Duodenum (tissue), 1 donor: Measurements from ENCODE around the genes ZBED4 and MLC1.

- PRO-cap = no peak
Measured at GRCh38 chr22:49823014-49823656, 4.5 kb downstream of the BRD1 start.

DNA sequence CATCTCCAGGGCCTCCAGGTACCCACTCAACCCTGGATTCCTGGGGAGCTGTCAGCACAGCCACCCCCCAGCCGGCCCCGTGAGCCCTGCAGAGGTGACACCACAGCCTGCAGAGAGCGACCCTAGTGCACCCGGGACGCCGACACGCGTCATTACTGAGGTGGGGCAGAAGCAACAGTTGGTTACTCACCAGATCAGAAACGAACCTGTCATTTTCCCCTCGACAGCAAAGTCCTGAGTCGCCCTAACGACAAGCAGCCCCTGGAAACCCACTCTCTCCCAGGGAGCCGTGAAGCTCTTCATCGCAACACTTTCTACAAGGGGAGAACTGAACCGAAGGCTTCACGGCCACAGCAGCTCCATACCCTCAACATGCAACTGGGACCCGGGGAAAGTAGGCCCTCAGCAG, 1.7 kb downstream of the BRD1 start:
- PRO-cap = unidirectional peak, plus-strand start at position 212 of the sequence

DNA sequence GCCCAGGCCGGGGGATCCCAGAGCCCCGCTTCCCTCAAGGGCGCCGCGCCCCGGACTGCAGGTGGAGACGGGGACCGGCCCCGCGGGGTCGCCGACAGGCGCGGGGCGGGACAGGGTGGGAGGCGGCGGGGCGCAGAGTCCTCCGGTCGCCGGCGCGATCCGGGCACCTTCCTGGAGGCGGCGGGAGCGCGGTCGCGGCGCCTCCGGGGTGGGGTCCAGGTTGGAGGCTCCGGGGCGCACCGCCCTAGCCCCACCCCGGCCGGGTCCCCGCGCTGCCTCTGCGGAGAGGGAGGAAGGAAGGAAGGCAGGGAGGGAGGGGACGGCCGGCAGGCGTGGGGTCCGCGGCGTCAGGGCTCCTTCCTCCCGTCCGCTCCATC, 4.4 kb upstream of the ZBED4 start:
- PRO-cap = no peak

DNA sequence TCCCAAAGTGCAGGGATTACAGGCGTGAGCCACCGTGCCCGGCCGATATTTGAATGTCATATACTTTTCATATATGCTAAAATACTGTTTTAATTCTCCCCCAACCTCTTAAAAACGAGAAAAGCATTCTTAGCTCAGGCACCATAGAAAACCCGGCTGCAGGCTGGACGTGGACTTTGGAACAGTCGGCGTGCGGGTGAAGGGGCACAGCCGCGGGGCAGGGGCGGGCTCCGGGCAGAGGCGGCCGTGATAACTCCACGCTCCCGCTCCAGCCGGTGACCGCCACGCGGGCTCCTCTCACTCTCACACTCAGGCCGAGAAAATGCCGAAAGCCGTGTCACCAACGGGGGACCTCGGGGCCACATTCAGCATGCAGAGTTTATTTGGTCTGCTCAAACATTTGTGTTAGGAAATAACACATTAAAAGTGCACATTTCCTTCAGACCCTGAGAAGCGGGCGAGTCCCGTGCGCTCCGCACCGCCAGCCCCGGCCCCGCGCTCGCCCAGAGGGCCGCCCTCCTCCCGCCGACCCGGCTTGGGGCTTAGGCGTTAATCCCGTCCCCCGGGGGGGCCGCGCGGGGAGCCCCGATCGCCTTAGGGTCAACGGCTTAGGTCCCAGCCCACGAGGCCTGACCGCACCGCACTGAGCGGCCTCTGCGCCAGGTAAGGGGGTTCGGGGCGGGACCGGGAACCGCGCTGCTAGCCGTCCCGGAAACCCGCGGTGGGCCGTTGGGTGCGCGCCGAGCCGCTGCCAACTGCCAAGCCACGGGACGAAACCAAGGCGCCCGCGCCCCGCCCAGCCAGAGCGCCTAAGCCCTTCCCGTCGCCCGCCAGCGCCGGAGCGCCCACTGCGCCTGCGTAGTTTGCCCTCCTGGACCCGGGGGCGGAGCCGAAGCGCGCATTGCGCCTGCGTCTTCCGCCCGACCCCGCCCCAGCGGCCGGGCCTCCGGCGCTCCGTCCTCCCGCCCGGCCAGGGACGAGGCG, 595 bp upstream of the ZBED4 start:
- PRO-cap = bidirectional peak, plus-strand start at position 237 of the sequence, minus-strand start at position 178 of the sequence; unidirectional peak, minus-strand start at position 645 of the sequence; bidirectional peak, plus-strand start outside the sequence, minus-strand start at position 849 of the sequence

DNA sequence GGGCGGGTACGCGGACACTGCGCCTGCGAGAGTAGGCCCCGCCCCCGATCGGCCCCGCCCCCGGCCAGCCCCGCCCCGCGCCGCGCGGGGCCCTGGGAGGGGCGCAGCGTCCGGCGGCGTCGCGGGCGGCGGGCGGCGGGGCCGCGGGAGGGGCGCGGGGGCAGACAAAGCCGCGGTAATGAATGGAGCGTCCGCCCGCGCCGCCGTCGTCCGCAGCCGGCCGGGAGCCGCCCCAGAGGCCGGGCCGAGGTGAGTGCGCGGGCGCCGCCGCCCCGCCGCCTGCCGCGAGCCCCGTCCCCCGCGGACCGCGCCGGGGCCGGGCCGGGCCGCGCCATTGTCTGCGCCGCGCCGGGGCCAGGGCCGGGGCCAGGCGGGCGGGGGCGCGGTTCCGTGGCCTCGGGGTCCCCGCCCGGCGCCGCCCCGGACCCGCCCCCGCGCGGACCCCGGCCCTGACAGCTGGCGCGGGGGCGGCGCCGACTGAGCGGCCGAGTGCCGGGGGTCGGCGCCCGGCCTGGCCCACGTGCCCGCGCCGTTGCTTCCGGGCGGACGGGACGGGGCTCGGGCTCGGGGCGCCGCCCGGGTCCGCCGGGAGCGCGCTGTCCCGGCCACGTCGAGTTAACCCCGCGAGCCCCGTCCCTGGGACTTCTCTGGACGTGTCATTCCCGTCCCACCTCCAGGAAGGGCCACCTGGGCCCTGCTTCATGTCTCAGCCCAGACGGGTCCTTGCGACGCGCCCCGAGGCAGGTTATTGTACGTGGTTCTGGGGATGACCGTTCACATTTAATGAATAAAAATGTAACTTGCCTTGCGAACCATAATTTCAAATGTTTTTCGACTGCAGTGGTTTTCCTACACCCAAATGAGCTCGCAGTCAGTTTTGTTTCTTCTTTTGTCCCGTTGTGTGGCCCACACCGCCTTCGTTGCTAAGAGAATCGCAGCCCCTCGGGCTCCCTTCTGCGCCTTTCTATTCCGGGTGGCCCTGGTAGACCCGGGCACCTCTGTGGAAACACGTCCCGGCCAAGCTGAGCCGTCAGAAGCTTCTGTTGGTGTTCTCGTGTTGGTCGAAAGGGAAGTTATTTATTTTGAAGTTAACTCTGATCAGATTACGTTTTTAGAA, at the start of gene ZBED4:
ZBED4 (plus strand) TSS at position 104 of the 1,117 bp plus-strand sequence.
- PRO-cap = bidirectional peak, plus-strand start at position 167 of the sequence, minus-strand start outside the sequence

GRCh38 chr22:49921592-49921945, 3.1 kb downstream of the CRELD2 start:
- PRO-cap = no peak

GRCh38 chr22:49933849-49934909, 15.7 kb downstream of the CRELD2 start:
- PRO-cap = unidirectional peak, plus-strand start at chr22:49934844

DNA sequence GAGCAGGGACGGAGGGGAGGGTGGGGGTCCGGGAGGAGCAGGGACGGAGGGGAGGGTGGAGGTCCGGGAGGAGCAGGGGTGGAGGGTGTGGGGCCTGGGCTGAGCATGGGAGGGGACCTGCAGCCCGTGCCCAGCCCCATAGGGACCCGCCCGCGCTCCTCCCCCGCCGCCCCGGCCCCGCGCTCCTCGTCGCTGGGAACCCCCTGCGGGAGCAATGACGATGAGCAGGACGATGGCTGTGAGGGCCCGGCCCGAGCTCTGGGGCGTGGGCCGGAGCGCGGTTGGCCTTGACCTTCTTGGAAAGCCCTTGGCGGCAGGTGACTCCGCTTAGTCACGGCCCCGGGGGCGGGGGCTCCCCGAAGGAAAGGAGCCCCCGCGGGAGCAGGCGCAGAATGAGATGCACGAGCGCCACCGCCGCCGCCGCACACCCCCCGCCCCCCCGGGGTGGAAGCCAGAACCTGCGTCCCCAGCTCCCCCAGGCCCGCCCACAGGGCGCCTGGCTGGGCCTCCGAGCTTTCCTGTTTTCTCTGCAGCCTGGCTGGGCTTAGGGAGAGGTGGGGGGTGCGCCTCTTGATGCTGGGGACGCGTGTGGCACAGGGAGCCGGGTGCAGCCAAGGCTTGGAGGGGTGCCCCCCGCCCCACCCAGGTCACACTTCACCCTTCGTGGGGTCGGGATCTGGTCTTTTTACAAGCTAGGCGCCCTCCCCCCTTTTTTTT, 17.7 kb downstream of the CRELD2 start:
- PRO-cap = bidirectional peak, plus-strand start at position 214 of the sequence, minus-strand start at position 260 of the sequence; bidirectional peak, plus-strand start at position 395 of the sequence, minus-strand start at position 426 of the sequence

DNA sequence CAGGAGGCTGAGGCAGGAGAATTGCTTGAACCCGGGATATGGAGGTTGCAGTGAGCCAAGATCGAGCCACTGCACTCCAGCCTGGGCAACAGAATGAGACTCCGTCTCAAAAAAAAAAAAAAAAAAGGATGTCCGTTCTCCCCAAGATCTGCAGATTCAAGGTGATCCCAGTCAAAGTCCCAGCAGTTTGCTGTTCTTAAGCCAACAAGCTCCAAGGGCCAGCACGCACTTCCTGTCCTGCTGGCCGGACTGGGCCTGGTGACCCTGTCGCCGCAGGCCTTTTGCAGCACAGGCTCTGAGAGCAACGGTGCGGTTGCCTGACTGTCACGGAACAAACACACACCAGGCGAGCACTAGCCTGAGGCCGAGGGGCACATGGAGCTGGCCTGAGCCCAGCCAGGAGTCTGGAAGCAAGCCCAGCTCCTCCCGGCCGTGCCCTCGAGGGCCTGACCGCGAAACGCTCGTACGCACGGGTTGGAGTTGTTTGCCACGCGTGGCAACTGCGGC, 14.9 kb upstream of the IL17REL start:
- PRO-cap = no peak

GRCh38 chr22:50027933-50028592, 15.5 kb upstream of the IL17REL start:
- PRO-cap = no peak

GRCh38 chr22:50031785-50032271, 19.3 kb upstream of the IL17REL start:
- PRO-cap = no peak

DNA sequence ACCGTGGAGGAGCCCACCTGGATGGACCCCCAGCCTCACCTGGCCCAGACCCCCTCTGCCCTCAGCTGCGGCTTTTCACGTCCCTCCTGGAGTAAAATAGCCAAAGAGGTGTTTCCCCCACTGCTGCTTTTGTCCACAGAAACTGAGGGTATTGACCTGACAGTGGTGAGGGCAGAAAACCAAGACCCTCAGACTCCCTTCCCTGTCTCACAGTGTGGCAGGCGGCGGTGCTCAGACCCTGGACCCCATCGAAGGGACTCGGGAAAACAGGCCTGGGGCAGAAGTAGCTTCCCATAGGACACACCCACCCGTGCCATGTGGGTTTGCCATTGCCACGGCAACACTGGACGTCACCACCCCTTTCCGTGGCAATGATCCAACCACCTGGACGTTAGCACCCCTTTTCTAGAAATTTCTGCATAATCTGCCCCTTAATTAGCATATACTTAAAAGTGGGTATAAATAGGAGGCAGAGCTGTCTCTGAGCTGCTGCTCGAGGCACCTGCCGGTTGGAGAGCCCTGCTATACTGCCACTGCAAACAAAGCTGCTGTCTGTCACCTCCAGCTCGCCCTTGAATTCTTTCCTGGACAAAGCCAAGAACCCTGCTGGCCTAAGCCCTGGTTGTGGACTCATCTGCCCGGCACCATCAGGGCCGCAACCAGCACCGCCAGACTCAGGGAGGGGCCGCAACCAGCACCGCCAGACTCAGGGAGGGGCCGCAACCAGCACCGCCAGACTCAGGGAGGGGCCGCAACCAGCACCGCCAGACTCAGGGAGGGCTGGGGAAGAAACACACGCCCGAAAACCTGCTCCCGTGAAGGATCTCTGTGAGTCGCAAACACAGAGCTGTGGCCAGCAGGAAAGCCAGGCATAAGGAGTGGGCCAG, 10.5 kb downstream of the MLC1 start:
- PRO-cap = no peak

GRCh38 chr22:50085145-50086152, at the start of gene MLC1:
Gene MLC1 (minus strand): TSS chr22:50085426.
- PRO-cap = no peak

- PRO-cap = no peak
Measured at GRCh38 chr22:50105604-50106153, 15.9 kb downstream of the MOV10L1 start.

- PRO-cap = no peak
Measured at GRCh38 chr22:50111942-50112784, 22.4 kb downstream of the MOV10L1 start.

DNA sequence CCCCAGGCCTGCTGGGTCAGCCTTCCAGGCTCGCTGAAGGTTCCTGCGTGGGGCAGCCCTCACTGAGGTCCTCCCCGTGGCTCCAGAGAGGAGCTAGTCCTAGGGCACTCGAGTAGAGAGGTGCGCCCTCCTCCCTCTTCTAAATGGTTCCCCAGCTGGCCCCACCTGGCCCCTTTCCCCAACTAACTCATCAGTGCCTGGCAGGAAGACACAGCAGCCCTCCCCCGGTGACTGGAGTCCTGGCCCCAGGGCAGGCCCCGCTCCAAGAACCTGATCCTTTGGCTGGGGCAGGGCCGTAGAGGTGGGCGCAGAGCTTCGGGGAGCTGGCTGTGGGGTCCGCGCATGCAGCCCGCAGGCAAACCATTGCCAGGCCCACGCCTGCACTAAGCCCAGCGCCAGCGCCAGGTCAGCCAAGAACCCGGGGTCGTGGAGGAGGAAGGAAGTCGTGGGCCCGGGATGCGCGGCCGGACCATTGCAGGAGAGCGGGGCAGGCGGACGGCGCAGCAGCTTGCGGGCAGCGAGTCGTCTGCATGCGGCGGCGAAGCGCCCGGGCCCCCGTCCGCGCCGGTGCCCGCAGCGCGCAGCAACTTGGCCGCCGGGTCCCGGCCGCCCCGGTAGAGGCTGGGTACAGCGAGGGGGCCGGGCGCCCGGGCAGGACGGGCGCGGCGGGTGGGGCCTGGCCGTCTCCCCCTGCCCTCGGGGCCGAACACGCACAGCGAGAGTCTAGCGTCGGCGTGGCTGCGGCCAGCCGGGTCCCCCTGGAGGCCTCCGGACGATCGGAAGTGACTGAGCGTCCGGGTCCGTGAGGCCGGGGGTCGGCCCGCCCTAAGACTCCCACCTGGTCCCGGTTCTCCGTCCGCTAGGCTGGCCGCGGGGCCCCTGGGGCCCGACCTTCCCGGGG, 1.0 kb upstream of the TRABD start:
- PRO-cap = unidirectional peak, plus-strand start at position 477 of the sequence

DNA sequence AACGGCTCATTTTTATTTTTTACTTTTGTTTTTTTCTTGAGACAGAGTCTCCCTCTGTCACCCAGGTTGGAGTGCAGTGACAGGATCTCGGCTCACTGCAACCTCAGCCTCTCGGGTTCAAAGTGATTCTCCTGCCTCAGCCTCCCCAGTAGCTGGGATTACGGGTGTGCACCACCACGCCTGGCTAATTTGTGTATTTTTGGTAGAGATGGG, 5.9 kb downstream of the TRABD start:
- PRO-cap = no peak

GRCh38 chr22:50206050-50207266, 5.6 kb downstream of the SELENOO start:
- PRO-cap = no peak

GRCh38 chr22:50216152-50216982, 15.6 kb downstream of the SELENOO start:
- PRO-cap = no peak

DNA sequence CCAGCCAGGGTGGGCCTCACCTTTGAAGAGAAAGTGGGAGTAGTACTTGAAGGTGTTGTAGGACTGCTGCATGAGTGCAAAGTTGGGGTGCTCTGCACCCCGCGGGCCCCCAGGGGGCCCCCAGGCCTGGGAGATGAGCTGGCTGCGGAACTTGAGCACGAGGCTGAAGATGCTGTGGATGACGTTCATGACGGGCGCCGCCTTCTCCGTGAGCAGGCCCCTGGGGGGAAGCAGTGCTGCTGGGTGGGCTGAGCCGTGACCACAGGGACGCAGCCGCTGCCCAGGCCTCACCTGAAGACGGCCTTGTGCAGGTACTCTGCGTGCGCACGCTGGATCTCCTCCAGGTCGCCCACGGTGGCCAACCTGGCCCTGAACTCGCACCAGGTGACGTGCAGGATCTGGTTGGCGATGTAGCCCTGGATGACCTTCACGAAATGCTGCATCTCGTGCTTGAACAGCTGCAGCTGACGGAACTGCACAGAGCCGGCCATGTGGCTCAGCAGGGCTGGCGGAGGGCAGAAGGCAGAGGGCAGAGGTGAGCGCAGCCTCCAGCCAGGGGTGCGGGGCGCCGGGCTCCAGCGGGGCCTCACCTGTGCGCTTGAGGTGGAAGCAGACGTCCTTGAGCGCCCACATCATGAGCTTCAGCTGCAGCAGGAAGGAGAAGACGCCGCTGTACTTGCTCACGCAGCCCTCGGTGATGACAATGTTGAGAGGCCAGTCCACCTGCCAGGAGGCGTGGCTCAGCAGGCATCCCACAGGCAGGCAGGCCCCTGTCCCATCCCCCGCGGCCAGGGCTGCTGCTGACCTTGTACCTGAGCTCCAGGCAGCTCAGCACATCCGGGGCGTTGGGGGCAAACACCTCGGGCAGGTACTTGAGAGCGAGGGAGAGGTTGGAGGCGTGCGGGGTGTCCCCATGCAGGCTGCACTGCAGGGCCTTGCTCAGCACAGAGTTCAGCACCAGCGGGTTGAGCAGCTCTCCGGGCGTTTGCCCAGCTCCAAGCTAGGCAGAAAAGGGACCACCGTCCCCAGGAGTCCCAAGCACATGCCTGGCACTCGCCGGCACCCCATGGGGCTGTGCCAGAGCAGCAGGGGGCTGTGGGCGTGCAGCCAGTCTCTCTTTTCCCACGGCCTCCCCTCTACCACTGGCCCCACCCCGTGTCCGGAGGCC, 17.5 kb downstream of the SELENOO start:
- PRO-cap = no peak